ENCODE measurements around a stretch of chr5.

DNA sequence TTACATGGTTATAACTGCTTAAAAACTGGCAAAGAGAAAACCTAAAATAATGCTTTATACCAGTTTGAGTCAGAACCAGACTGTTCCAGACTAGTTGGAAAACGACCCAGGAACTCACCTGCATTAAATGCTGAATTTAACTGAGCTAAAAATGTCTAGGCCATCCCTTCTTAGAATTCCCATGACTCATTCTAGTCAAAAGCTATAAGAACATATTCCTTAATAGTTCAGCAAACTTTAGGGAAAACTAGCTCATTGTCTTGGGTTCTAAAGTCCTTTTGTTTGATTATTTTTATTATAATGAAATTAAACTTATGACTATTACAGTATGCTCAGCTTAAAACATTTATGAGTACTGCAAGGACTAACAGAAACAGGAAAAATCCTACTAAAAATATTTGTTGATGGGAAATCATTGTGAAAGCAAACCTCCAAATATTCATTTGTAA lies 57.4 kb downstream of the CSNK1A1 start:
- RRBS = no CpG with 5 or more reads among the region's 1 CpG

GRCh38 chr5:149494694-149495564 lies 56.3 kb downstream of the CSNK1A1 start:
- RRBS = no CpG with 5 or more reads among the region's 8 CpGs

- RRBS = no CpG with 5 or more reads among the region's 3 CpGs
Observed at GRCh38 chr5:149543914-149544654, 7.2 kb downstream of the CSNK1A1 start.

DNA sequence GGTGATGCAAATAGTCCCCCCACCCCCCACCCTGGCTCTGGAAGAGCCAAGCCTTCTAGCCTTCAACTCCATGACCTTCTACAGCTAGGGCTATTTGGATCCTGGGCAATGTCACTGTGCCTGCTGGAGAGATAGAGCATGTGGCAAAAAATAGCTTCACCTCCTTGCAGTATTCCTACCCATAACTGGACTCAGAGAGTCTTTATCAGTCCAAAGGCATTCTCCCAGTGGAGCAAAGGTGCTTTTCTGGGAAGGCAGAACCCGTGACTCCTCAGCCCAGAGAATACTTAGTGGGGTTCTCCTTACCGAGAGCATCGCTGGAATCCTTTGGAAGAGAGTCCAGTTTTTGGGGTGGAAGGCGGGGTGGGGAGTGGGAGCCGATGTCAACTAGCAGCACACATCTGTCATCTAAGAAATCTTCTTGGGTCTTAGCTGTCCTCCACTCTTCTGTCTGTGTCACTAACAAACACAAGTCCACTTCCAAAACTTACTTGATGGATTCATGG lies 48.8 kb upstream of the PPARGC1B start:
- RRBS = no CpG with 5 or more reads among the region's 5 CpGs

DNA sequence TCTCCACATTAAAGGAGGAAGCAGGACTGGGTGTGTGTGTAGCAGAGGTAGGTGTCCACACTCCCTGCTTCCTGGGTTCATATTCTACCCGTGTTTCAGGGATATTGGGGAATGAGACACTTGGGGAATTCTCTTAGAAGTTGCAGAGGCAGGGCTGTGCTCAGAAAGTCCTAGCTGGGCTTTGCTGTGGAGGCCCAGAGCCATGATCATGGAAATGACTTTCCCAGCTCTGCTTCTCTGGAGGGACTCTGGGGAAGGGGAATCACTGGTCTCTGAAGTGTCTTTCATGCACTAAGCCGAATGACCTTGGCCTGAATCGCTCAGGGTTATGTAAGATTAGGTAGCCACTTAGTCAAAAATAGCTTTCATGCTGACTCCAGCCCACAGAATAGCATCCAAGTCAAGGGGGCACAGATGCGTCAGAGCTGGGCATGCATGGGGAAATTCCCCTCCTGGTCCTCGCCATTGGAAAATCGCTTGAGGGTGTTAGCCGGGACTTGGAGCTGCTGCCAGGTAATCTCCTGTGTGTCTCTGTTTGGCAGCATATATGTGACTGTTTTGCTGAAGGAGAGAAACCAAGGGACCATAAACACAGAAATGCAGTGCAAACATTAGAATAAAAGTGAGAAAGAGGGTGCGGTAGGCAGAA lies 36.1 kb upstream of the PPARGC1B start:
- RRBS = no CpG with 5 or more reads among the region's 8 CpGs

GRCh38 chr5:149723217-149723768 lies 6.8 kb upstream of the PPARGC1B start:
- RRBS = no CpG with 5 or more reads among the region's 3 CpGs

GRCh38 chr5:149782447-149783137 lies 52.5 kb downstream of the PPARGC1B start:
- RRBS = no CpG with 5 or more reads among the region's 6 CpGs

- RRBS = no CpG with 5 or more reads among the region's 3 CpGs
Observed at GRCh38 chr5:149798913-149799719, 69.0 kb downstream of the PPARGC1B start.

GRCh38 chr5:149803508-149804379 lies 73.6 kb downstream of the PPARGC1B start:
- RRBS = no CpG with 5 or more reads among the region's 15 CpGs

DNA sequence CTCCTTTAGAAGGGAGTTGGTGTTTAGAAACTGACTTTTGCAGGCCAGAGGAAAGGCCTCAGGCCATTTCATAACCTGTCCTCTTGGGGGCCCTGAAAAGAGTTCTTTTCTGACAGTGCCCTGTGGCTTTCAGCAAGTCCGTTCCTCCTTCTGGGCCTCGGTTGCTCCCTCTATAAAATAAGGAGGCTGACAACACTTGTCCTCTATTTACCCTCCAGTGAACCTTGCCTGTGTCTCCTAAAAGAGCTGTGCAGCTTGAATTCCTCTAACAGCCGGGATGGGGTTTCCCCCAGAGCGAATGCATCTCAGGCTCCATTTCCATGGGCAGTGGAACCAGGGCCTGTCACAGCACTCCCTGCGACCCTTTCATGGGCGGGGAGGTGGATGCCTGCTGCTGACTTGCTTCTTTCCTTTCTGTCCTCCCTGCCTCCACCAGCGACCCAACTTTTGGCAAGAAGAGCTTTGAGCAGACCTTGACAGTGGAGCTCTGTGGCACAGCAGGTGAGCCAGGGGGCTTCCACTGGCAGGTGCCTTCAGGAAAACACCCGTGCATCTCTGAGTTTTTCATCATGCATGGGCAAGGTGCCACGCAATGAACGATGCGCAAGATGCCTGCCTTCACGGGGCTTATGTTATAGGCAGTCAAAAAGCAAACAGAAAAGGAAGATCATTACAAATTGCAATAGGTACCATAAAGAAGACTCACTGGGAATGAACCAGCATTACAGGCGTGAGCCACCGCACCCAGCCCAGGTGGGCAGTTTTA lies 104.9 kb downstream of the PPARGC1B start:
- RRBS = no CpG with 5 or more reads among the region's 14 CpGs

GRCh38 chr5:149857327-149858090 lies 87.1 kb downstream of the PDE6A start:
- RRBS = no CpG with 5 or more reads among the region's 7 CpGs

- RRBS = no CpG with 5 or more reads among the region's 14 CpGs
Observed at GRCh38 chr5:150021733-150022578, 21.4 kb downstream of the HMGXB3 start.

DNA sequence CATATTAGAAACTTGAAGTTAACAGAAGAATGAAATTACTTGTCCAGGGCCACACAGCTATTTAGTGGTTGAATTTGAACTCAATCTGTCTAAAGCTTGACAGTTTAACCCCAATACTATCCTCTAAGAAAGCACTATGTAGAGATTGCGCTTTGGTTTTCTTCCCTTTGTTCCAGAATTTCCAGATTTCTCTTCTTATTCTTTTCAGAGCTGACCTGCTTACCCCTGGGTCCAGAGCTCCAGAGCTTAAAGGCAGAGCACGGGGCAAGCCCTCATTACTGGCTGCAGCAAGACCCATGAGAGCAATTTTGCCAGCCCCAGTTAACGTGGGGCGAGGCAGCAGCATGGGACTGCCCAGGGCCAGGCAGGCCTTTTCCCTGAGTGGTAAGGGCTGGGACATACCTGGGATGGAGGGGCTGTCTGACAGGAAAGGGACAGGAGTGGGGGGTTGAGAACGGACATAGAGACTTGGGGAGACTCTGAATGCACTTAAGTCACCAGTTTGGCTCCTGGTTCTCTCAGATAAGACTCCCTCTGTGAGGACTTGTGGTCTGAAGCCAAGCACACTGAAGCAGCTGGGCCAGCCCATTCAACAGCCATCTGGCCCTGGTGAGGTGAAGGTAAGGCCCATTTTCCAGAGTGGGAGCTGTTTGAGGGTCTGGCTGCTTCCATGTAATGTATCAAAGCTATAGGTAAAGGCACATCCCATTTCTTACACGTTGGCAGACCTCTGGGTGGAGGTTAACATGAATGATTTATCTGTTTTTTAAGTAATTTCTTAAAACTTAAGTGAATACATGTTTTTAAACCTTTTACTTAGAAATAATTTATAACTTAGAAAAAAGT lies 26.2 kb downstream of the HMGXB3 start:
- RRBS = no CpG with 5 or more reads among the region's 6 CpGs

DNA sequence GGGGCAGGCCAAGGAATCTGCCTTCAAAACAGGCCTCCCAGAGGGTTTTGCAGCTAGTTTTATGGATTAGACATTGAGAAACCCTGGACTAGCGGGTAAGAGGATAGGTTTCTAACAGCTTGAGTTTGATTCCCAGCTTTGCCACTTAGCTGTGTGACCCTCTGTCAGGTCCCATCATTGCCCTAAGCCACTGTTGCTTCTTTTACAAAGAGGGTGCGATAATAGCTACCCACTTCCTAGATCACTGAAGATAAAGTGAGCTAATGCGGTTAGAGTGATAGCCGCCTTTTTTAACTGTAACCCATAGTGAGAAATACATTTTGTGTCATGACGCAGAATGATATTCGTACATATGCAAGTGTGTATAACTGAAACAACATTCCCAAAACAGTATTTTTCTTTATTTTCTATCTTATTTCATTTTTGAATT lies 40.3 kb downstream of the CSF1R start:
- RRBS = no CpG with 5 or more reads among the region's 6 CpGs

DNA sequence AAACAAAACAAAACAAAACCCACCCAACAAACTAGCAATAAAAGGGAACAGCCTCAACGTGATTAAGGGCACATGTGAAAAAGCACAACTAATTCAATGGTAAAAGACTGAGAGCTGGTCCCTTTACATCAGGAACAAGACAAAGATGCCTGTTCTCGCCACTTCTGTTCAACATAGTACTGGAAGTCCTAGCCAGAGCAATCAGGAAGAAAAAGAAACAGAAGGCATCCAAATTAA lies 2.6 kb upstream of the CSF1R start:
- RRBS = no CpG with 5 or more reads among the region's 2 CpGs

DNA sequence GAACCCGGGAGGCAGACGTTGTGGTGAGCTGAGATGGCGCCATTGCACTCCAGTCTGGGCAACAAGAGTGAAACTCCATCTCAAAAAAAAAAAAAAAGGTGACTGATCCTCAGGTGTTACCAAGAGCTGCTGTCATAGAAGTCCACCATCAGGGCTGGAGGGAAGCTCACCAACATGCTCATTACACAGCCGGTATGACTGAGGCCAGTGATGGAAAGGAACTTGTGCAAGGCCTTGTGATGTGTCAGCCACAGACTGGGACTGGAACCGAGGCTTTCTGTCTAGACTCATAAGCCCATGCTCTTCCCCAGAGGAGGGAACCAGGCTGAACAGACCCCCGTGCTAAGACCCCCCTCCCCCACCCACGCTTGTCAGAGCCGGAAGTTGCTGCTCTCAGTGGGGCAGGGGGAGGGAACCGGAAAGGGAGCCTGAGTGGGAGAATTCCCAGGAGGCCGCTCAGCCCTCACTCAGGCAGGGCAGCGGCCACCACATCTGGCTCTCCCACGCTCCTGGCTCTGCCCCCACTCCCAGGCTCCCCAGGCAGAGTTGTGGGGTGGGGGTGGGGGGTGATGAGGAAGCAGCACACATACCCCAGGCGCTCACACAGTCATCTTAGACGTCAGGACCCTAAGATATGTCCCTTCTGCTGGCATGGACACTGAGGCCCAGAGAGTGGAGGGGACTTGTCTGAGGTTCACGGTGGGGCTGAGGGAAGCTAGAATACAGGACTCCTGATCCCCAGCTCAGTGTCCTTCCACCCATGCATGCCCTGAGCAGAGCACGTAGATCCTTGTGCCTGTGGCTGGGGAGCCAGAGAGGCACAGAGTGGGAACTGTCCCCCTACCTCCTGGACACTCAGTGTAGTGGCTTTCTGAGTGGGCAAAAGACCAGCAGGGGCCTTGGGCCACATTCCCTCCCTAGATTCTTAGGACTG lies 4.2 kb upstream of the PDGFRB start:
- RRBS = no CpG with 5 or more reads among the region's 16 CpGs

DNA sequence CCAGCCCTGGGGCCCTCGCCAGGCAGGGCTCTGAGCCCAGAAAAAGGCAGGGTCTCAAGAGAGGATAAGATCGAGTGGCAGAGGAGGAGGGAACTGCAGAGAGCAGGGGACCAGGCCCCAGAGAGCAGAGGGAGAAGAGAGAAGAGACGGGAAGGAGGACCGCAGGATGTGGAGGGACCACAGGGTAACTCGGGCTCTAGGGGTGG lies 45.3 kb downstream of the CAMK2A start:
- RRBS = no CpG with 5 or more reads among the region's 5 CpGs

GRCh38 chr5:150303743-150303997 lies 965 bp upstream of the ARSI start:
- RRBS = no CpG with 5 or more reads among the region's 3 CpGs

DNA sequence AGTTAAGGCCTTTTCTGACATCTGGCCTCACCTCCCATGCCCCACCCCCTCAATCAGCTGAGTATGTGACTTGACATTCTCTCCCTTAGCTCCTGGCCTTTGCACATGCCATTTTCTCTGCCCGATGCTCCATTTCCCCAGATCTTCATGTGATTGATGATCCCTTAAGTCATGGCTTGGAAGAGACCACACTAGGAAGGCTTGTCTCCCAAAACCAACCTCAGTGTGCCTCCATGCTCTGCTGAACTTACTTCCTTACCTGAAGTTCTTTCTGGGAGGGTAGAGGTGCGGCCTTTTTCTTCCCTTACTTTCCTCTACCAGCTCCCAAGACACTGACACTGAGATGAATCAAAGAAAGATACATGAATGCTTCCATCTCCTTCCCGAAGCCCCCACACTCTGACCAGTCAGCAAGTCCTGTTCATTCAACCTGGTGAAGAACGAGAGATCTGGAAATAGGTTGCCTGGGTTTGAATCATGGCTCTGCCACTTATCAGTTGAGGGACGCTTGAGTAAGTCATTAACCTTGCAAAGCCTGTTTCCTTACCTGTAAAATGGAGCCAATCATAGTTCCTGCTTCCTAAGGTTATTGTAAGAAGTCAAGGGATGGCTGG lies 17.4 kb upstream of the TCOF1 start:
- RRBS = no CpG with 5 or more reads among the region's 5 CpGs

DNA sequence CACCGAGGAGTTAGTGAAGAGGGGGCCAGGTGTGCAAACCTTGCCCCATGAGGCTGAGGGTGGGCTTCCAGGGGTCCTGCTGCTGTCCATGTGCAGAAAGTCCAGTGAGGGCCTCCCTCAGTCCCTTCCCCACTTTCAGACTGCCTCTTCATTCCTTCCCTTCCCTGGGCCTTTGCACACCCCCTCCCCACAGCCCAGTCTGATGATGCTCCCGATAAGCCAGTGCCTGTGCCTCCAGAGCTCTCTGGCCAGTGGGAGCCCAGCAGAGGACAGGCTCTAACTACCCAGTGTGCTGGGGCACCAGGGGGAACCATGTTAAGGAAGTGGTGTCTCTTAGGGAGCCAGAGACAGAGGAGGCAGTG lies 16.1 kb downstream of the TCOF1 start:
- RRBS = no CpG with 5 or more reads among the region's 2 CpGs